Hematopoietic multipotent progenitor cell (in vitro differentiated cells): ENCODE data around the genes LSM10, MEAF6 and EPHA10.

- CAGE, long polyA plus RNA: no peak
Measured at GRCh38 chr1:36397142-36398332, at the start of gene LSM10. Gene LSM10, minus strand, starts transcription at chr1:36397908.

DNA sequence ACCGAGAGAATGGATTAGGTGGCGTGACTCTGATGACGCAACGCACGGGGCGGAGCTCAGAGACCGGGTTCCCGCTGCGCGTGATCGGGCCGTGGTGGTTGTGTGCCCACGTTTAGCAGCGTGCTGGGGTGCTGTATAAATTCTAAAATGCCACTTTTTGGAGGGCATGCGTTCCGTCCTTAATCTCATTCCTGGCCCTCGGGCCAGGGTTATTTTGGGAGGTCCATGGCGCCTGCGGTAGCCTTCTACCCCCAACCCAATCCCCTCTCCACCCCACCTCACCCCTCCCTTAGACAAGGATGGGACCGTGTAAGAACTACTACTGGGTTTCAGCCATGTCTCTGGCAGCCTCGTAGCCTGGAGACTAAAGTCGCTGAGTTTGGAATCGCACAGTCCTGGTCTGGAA, 229 bp upstream of the MRPS15 start:
- CAGE, long polyA plus RNA: no peak

DNA sequence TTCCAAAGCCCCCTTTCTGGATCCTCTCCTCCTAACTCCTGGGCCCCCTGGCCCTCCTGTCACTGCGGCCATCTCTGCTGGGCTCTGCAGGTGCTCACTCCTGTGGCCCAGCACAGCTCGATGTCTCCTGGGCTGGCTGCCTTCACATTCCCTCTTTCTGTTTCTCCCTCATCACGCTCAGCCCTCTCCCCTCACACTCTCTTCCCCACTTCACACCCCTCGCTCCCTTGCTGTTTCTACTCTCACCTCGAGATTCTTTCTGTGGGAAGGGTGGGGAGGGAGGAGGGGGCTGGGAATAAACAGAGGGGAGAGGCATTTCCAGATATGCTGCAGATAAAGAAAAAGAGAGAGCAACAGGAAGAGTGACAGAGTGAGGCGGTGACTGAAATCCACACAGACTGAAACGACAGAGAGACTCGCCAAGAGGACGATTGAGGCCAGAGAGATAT, 881 bp downstream of the CSF3R start:
- CAGE, long polyA plus RNA: no peak

DNA sequence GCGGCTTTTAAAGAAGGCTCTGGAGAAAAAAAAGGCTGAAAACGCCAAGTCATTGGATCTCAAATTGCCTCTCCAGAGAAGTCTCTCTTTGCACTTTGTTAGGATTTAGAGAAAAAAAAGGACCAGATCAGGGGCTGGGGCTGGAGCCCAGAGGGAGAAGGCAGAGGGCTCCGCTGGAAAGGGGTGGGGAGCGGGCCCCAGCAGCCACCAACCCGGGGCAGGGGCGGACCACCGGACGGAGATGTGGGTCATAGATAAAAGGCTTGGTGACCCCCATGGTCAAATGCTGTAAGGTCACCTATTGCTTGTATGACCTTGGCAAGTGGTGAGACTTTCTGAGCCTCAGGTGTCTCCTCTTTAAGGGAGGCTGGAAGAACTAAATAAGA, 209.8 kb downstream of the GRIK3 start:
- CAGE, long polyA plus RNA: no peak

- CAGE, long polyA plus RNA: no peak
Measured at GRCh38 chr1:37461333-37461886, 13.0 kb upstream of the ZC3H12A start.

DNA sequence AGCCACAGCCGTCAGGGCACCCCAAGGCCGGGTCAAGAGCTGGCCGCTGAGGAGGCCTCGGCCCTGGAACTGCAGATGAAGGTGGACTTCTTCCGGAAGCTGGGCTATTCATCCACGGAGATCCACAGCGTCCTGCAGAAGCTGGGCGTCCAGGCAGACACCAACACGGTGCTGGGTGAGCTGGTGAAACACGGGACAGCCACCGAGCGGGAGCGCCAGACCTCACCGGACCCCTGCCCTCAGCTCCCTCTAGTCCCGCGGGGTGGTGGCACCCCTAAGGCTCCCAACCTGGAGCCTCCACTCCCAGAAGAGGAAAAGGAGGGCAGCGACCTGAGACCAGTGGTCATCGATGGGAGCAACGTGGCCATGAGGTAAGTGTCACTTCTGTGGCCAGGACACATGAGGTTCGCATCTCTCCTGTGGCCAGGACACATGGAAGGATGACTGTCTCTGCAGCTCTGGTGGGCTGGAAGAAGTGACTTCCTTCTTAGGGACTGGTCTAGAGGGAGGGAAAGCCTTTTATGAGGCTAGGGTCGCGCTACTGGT, 1.3 kb downstream of the ZC3H12A start:
- CAGE, long polyA plus RNA: no peak

- CAGE, long polyA plus RNA: no peak
Measured at GRCh38 chr1:37479558-37479912, 5.2 kb downstream of the ZC3H12A start.

GRCh38 chr1:37481236-37482147, 7.1 kb downstream of the ZC3H12A start:
- CAGE, long polyA plus RNA: no peak

GRCh38 chr1:37484416-37485093, 10.2 kb downstream of the ZC3H12A start:
- CAGE, long polyA plus RNA: no peak

GRCh38 chr1:37514154-37515416, at the start of gene MEAF6:
Gene MEAF6, minus strand, starts transcription at chr1:37514766.
- CAGE, long polyA plus RNA: start-site peak on the minus strand at chr1:37514748-37514784, 1,978 reads

DNA sequence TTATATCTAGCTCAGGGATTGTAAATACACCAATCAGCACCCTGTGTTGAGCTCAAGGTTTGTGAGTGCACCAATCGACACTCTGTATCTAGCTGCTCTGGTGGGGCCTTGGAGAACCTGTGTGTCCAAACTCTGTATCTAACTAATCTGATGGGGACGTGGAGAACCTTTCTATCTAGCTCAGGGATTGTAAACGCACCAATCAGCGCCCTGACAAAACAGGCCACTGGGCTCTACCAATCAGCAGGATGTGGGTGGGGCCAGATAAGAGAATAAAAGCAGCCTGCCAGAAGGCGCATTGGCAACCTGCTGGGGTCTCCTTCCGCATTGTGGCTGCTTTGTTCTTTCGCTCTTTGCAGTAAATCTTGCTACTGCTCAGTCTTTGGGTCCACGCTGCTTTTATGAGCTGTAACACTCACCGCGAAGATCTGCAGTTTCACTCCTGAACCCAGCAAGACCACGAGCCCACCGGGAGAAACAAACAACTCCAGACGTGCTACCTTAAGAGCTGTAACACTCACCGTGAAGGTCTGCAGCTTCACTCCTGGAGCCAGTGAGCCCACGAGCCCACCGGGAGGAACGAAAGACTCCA, 4.3 kb upstream of the MEAF6 start:
- CAGE, long polyA plus RNA: no peak

GRCh38 chr1:37566620-37567748, 10.2 kb downstream of the DNALI1 start:
- CAGE, long polyA plus RNA: no peak

- CAGE, long polyA plus RNA: no peak
Measured at GRCh38 chr1:37764845-37765398, at the start of gene EPHA10. Gene EPHA10, minus strand, starts transcription at chr1:37765120.

DNA sequence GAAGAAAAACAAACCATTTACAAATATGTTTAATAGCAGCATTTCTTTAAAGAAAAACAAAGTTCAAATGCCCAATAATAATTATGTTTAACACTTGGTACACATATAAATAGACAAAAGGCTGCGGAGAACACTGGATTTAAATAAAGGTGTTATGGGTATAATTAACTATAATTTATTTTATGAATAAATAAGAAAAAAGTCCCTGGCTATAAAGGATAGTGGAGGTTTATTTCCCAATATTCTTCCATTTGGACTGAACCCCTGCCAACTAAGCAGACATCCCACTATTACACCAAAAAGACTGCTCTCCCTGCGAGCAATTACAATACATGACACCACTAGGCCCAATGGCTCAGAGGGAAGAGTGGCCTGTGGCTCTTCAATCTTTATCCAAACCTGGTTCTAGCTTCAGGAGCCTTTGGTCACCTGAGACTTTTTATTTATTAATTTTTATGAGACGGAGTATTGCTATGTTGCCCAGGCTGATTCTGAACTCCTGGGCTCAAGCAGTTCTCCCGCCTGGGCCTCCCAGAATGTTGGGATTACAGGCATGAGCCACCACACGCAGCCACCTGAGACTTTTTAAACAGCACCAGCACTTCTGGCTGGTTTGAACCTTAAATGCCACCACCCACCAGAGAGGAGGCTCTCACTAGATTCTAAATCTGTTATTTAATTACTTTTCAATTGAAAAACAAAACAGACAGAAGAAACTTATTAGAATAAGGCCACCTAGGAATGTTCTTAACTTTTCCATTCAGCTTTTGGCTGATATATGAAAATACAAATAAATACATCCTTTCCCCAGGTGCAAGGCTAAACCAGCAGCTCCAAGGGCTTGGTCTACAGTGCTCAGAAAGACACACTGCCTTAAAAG, 4.4 kb upstream of the C1orf122 start:
- CAGE, long polyA plus RNA: no peak

GRCh38 chr1:37857147-37857827, 2.1 kb downstream of the MTF1 start:
- CAGE, long polyA plus RNA: no peak

GRCh38 chr1:37925989-37926847, 20.6 kb downstream of the INPP5B start:
- CAGE, long polyA plus RNA: no peak

DNA sequence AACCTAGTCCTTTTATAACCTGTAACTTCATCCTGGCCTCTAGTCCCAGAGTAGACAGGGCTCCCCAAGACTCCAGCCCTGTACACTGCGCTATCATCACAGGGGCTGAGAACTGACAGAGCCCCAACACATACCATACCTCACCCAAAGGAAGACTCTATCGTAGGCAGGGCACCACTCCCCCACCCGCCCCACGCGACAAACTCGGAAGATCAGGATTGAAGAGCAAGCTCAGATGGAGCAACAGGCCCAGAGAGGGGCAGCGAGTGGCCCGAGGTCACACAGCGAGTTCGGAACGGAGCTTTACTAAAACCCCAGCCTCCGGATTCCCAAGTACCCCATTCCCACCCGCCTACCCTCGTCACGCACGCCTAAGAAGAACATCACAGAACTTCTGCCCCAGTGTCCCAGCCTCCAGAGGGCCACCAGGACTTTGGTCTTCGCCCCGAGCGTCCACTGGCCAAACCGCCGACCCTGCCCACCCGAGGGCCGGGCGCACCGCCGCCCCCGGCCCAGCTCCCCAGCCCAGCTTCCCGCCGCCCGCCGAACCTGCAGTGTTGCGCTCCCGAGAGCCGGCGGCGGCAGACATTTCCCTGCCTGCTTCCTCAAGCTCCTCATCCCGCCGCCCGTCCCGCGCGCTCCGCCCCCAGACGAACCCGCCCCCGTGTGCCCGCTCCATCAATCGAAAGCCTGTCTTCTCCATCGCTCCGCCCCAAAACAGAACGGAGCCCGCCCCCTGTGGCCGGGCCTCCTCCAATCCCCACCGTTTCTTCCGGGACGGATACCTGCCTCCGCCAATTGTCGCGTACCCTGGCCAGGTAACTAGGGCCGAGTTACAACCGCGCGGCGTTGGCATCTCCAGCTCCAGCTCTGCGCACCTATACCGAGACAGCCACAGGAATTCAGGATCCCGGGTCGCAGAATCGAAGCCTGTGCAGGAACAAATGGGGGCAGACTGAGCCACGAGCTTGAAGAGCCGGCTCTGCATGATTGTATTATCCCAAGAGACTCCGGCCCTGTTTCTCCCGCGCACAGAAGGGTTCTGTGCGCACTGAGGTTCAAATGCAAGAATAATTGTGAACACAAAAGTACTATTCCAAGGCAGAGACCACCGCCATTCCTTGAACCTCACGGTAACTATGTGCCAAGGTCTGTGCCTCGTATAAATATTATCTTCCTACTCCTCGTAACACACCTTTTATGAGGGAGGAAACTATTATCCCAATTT, 15.3 kb downstream of the INPP5B start:
- CAGE, long polyA plus RNA: start-site peak on the minus strand centred at position 604 of the sequence, 26 bp wide, 164 reads

- CAGE, long polyA plus RNA: no peak
Measured at GRCh38 chr1:37939900-37941148, 6.5 kb downstream of the INPP5B start.

GRCh38 chr1:37995168-37995641, 5.4 kb upstream of the SF3A3 start:
- CAGE, long polyA plus RNA: no peak

- CAGE, long polyA plus RNA: no peak
Measured at GRCh38 chr1:38145344-38145687, 98.7 kb upstream of the POU3F1 start.